Choroid plexus epithelial cell (primary cell): ENCODE results near the genes ACTL9, OR7G3, ZNF266, ZNF846 and UBL5.

DNA sequence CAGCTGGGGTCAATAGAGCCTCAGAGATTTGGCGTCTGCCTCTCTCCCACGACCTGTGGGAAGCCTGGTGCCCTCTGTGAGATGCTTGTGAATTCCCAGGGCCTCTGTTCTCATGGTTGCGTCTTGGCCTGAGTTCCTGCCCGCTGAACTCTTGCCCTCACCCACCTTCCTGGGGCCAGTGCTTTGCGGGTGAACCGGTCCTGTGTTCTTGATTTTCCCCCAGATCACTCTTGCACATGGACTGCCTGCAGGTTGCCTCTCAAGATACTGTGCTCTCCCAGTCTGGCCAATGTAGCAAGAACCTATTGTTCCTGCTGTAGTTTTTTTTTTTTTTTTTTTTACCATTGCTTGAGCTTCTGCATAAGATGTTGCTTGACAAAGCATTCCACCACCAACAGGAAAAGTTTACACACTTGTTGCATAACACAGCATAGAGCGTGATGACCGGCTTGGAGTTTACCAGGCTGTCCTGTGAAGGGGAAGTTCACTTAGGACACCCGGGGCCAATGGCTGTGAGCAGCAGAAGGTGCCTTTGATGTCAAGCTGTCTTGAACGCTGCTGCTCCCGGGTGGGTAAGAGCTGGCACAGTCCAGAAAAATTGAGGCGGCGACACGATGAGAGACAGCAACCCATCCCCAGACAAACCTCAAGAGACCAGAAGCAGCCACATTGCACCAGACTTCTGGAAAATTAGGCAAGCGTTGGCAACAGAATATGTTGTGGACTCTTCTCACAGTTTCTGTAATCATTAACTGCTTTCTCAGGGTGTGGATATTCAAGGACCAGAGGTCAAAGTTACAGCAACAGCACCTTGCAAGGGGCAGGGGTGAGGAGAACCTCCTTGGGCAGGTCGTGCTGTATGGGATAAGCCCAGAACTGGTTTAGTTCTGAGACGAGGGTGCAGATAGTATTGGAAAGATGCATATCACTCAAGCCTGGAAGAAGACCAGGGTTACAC, 9.8 kb downstream of the NFILZ start:
- RRBS = 27% methylated on average over 3 of the region's 17 CpGs

- RRBS = no CpG with 5 or more reads among the region's 7 CpGs
Measured at GRCh38 chr19:8698690-8698921, at the start of gene ACTL9. ACTL9 (minus strand) TSS chr19:8698795.

DNA sequence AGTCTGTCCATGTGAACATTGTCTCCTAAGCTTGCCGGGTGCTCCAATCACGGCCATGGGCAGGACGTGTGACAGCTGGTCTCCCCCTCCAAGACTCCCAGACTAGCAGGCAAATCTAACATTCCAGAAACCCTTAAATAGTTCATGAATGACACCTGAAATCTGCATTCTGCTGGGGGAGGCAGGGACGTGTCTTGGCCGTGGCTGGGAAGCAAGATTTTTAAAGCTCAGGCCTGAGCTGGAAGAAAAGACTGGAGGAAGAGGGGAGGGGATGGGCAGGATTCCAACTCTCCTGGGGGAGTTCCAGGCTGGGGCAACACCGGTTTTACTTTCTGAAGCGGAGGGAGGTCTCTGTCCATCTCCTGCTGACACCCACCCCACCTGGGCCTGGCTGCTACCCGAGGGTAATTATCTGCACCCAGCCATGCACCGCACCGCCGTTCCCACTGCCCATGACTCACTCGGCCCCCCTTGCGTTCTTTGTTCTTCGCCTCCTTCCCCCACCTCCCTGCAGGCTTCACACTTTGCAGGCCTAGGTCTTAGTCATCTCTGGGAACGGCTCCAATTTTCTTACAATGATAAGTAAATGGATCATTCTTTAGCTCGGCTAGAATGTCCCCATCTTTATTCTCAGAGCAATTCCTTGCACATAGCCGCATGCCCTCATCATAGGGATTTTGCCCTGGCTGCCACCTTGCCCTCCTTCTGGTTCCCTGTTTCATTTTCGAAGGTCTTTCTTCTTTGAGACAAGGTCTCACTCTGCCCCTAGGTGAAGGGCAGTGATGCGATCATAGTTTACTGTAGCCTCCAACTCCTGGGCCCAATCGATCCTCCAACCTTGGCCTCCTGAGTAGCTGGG, 11.3 kb upstream of the OR1M1 start:
- RRBS = no CpG with 5 or more reads among the region's 20 CpGs

GRCh38 chr19:9126801-9127264, at the start of gene OR7G3:
OR7G3 (minus strand) TSS chr19:9126950.
- RRBS = no CpG with 5 or more reads among the region's 3 CpGs

- RRBS = 2% methylated on average over 8 of the region's 68 CpGs
Measured at GRCh38 chr19:9434805-9436169, at the start of gene ZNF266. ZNF266 (minus strand) TSS chr19:9435573.

DNA sequence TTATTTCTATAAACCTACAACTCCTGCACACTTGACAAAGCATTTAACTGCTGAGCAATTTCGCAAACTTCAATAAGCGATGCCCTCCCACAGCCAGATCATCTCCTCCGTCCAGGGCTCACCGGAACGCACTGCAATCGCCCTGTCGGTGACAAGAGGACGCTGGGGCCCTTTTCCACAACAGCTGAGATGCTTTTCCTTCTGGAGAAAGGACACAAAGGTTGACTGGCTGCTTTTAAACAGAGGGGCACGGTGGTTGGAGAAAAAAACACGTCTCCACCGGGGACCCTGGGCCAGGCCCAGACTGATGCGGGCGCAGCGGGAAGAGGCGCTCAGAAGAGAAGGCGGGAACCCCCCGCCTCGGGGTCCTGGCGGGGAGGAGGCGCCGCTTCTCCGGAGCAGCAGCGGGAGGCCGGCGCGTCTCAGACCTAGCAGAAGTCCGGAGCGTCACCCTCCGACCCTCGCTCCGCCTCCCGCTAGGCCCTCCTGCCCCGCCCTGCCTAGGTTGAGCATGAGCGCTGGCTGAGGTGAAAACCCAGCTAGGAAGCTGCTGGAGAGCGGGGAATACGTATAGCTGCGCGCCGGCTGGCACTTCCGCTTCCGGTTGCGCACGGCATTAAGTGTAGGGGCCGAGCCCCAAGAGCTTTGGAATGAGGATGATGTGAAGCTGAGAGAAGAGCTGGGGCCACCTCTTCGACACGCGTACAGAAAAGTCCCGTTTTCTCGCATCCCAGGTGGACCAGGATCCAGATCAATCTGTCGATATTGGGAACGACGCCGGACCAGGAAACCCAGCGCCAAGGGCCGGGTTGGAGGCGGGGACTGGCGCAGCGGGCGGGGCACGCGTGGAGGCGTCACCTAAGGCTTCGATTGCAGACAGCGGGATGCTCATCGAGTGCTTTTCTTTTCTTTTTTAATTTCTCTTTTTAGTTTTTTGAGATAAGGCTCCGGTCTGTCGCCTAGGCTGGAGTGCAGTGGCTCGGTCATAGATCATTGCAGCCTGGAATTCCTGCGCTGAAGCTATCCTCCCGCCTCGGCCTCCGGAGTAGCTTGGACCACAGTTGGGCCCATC, at the start of gene ZNF846:
Gene ZNF846 (minus strand): TSS at position 572 of the 1,072 bp plus-strand sequence.
- RRBS = 0% methylated on average over 3 of the region's 72 CpGs

- RRBS = 1% methylated on average over 24 of the region's 61 CpGs
Measured at GRCh38 chr19:9827058-9828036, at the start of gene UBL5. UBL5 (plus strand) TSS chr19:9827918.

DNA sequence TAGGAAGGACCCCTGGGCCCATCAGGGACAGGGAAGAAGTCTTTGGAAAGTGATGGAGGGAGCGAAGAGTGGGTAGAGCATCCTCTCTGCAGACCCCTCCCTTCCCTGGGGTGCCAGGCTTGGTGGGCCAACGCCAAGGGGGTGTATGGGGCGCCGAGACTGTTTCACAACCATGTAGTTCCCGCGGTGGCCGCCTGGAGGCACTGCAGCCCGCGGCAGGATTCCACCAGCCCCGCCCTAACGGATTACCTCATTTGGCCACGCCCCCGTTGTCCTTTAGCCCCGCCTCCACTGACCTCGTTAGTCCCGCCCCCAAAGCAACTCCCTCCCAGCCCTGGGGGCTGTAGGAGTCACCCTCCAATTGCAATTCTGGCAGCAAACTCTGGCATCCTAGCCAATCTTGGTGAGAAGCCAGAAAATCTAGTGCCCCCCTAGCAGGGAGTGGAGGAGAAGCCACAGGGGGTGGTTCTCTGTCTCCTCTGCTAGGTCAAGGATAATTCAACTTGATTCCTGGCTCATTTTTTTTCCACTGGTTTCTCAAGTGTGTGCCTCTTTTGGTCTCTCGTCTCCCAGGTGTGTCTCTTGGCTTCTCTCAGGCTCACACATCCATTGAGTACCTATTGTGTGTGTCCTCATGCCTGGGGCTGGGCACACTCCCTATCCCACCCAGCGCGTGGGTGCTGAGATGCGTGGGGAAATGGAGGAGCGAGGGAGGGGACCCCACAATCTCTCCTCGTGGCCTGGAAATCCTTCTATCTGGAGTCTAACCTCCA, 2.1 kb downstream of the OLFM2 start:
- RRBS = no CpG with 5 or more reads among the region's 22 CpGs

- RRBS = no CpG with 5 or more reads among the region's 16 CpGs
Measured at GRCh38 chr19:9986091-9987100, 23.9 kb downstream of the COL5A3 start.

- RRBS = no CpG with 5 or more reads among the region's 16 CpGs
Measured at GRCh38 chr19:10000140-10000731, 10.1 kb downstream of the COL5A3 start.

- RRBS = no CpG with 5 or more reads among the region's 18 CpGs
Measured at GRCh38 chr19:10009262-10009541, 1.1 kb downstream of the COL5A3 start.

DNA sequence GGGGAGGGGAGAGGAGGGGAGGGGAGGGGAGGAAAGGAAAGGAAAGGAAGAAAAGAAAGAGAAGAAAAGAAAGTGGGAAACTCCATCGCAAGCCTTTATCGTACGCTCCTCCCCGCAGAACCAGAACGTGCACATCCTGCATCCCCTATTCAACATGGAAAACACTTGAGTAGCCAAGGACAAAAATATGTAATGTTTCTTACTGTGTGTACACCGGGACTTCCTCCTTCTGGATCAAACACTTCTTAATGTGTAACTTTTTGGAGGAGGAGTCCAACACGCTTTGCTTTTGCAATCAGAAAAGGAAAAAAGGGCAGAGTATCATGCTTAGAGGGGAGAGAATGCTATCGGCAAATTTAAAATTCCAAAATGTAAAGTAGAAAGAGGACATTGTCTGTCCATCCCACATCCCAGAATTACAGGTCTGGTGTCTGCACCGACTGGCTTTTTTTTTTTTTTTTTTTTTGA, 7.8 kb upstream of the SHFL start:
- RRBS = no CpG with 5 or more reads among the region's 9 CpGs

DNA sequence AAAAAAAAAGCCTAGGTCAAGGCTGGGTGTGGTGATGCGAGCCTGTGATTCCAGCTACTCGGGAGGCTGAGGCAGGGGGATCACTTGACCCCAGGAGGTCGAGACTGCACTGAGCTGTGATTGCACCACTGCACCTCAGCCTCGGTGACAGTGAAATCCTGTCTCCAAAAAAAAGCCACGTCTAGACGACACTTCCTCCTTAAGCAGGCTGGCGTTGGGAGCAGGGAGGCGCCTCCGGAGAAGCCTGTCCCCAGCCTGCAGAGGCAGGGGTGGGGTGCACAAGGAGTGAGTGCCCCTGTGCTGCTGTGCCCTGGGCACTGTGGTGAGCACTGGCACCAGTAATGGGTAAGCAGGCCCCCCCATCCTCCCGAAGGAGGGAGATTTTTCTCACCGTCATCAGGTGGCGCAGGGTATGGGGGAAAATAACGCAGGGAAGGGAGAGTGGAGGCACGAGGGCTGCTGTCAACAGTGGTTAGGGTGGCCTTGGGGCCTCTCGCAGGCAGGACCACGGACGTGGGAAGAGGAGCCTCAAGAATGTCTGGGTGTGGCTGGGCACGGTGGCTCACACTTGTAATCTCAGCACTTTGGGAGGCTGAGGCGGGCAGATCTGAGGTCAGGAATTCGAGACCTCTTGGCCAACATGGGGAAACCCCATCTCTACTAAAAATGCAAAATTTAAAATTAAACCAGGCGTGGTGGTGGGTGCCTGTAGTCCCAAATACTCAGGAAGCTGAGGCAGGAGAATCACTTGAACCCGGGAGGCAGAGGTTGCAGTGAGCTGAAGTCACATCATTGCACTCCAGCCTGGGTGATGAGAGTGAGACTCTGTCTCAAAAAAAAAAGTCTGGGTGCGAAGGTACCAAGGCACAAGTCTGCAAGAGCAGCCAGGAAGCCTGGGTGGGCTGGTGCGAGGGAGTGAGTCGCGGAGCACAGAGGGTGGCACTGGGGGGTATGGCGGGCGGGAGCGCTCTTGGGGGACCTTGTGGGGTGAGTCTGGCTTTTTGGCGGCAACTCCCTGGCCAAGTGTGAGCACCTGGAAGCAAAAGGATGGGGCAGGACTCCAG, 950 bp downstream of the P2RY11 start:
- RRBS = no CpG with 5 or more reads among the region's 30 CpGs

DNA sequence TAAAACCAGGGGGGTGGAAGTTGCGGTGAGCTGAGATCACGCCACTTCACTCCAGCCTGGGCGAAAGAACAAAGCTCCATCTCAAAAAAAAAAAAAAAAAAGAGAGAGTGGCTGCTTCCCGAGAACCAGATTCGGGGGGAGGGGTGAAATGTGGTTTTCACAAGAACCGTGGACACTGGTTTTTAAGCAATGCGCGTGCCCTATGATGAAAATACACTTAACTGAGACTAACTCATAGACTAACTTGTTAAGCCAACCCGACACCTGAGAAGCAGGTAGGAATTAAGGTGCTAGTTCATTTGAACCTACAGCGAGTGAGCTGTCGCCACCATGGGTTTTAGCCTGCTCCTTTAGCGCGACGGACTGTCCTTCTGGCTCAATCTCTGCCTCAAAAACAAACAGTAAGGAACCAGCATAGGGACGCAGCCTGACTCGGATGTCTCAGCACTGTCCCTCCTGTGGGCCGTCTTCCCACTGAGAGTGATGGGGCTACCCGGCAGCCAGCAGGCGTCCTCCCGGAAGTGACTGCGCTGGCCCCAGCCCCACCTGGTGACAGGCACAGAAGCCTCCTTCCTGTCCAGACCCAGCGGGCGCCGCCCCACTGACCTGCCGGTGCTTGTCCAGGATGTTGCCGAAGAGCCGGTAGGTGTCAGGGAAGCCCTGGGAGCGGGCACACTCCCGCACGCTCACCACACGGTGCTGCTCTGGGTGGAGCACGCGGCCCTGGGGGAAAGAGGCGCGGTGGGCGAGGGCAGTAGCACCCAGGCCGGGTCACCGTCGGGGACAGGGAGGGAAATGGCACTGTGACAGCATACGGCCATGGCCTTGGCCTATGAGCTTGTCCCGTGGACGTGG, 15.7 kb upstream of the EIF3G start:
- RRBS = 84% methylated on average over 6 of the region's 42 CpGs

DNA sequence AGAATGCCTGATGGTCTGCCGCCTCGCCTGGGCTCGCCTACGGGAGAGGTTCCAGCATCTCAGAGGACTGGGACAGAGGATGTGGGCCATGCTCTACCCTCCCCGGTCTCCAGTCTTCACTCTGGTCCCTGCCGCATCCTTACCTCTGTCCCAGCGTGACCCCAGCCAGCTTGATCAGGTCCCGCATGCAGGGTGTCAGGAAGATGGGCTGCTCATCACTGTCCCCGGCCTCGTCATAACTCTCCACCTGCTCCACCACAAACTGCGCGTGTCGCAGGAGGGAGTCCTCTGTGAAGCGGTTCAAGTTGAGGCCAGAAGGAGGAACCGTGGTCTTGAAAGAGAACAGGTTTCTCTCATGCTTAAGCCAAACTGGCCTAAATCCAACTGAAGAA, 34.7 kb upstream of the EIF3G start:
- RRBS = no CpG with 5 or more reads among the region's 15 CpGs

DNA sequence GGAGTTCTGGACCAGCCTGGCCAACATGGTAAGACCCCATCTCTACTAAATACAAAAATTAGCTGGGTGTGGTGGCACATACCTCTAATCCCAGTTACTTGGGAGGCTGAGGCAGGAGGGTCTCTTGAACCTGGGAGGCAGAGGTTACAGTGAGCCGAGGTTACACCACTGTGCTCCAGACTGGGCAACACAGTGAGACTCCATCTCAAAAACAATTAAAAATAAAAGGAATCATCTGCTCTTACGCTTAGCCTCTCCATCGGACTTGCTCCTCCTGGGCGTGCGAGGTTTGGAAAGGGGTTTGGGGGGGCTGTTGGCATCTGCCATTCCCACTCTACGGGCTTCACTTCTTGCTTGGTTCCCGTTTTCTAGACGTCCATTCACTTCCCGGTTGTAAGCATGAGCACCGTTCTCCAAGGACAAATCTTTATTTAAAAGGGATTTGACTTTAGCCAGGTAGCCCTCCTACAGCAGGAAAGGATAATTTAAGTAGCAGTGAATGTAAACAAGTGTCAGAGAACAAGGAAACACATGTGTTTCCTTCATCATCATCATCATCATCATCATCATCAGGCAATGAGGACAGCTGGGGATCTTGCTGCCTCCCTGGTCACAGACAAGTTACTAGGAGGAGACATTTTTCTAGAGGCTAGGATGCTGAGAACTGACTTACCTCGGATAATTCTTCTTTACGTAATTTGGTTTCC, 14.5 kb downstream of the DNMT1 start:
- RRBS = no CpG with 5 or more reads among the region's 12 CpGs

DNA sequence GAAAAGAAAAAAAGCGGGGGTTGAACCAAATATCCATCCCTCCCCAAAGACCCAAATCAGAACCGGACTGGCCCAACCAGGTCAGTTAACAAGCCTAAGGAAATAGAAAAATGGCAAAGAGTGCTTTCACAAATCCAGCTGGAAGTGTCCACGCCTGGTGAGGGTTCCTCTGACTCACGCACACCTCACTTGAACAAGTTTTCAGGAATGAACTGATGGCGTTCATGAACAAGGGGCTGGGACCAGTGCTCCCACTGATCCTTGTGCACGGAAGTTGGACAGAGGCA, 1.1 kb downstream of the DNMT1 start:
- RRBS = no CpG with 5 or more reads among the region's 6 CpGs

GRCh38 chr19:10219692-10220394, 11.3 kb downstream of the S1PR2 start:
- RRBS = no CpG with 5 or more reads among the region's 6 CpGs

DNA sequence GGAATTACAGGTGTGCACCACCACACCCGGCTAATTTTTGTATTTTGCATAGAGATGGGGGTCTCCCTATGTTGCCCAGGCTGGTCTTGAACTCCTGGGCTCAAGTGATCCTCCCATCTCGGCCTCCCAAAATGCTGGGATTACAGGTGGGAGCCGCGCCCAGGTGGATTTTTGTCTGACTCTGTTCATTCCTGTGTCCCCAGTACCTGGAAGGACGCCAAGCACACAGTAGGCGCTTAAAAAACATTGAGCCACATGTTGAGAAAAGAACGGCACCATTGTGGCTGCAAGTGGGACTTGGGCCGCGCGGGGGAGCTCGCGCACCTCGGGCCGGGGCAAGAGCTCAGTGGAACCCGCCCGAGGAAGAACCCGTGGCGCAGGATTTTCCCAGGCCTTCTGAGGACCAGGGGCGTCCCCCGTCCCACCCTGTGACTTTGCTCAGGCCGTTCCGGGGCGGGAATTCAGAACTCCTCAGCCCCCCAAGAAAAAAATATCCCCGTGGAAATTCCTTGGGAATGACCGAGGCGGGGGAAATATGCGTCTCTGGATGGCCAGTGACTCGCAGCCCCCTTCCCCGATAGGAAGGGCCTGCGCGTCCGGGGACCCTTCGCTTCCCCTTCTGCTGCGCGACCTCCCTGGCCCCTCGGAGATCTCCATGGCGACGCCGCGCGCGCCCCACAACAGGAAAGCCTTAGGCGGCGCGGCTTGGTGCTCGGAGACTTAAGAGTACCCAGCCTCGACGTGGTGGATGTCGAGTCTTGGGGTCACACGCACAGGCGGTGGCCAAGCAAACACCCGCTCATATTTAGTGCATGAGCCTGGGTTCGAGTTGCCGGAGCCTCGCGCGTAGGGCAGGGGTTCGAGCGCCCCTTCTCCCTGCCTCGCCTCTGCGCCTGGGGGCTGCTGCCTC, 1.4 kb upstream of the ICAM1 start:
- RRBS = no CpG with 5 or more reads among the region's 61 CpGs

- RRBS = no CpG with 5 or more reads among the region's 30 CpGs
Measured at GRCh38 chr19:10450418-10451406, 30.4 kb downstream of the PDE4A start.